Left cardiac atrium (tissue), 1 donor: ENCODE measurements around a stretch of chr7.

DNA sequence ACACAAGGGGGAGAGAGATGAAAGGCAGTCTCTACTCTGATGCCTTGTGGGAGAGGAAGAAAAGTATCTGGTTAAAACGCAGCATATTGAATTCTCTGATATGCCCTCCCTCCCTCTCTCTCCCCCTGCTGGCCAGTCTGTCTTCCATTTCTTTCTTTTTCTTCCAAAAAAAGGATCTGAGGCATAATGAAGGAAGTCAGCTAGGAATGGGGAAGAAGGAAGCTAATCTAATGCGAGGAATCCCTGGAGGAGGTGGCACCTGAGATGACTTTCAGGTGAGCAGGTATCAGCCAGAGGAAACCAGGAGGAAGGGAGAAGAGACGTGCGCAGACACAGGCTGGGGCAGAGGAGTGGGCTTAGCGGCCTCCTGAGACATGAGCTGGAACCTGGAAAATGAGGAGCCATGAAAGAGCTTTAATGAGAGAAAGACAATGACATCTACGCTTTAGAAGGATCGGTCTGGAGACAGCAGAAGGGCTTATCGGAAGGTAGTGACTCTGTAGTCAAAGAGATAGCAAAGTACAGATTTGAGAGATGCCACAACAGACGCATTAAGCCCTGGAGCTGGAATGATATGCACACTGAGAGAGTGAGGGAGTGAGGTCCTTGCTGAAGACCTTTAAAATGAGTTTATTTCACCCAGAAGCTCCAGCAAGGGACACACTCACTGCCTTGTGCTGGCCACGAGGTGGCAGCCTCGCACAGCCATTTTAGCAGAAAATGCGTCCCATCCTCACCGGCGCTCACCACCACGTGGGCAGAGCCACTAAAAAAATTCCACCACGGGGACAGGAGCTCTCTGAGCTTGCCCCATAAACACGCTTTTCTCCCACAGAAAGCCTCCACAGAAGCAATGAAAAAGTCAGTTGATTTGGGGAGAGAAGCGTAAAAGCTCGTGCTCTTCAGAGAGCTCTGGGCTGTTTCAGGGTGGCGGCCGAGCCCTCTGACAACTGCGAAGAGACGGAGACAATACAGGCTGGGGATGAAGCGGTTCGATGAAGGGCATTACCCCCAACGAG, 162.8 kb upstream of the KLF14 start:
- PRO-cap: no peak

DNA sequence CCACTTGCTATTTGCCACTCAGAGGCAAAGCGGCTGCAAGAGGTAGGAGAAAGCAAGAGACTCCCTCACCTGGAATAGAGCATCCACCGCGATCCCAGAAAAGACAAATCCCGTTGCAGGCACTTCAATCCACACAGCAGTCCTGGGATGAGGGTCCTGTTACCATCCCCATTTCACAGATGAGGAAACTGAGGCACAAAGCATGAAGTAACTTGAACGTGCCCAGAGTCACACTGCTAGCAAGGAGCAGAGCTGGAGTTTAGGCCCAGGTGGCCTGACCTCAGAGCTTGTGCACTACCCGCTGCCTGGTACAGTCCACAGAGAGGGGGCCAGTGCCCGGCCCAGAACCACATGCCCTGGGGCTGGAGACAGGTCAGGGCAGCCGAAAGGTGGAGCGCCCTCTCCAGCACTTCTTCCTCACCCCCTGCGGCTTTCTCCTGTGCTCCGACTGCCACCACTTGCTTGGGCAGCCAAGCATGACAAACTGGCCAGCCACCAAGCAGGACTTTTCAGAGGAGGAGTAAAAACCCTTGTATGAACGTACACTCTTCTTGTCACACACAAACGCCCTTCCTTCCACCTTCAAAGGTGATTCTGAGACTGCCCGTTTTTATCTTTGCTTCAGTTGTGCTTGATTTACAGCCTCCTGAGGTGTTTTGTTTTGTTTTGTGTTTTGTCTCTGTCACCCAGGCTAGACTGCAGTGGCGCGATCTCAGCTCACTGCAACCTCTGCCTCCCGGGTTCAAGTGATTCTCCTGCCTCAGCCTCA, 164.0 kb upstream of the KLF14 start:
- PRO-cap: no peak

GRCh38 chr7:130914344-130914974, 180.5 kb upstream of the KLF14 start:
- PRO-cap: no peak

DNA sequence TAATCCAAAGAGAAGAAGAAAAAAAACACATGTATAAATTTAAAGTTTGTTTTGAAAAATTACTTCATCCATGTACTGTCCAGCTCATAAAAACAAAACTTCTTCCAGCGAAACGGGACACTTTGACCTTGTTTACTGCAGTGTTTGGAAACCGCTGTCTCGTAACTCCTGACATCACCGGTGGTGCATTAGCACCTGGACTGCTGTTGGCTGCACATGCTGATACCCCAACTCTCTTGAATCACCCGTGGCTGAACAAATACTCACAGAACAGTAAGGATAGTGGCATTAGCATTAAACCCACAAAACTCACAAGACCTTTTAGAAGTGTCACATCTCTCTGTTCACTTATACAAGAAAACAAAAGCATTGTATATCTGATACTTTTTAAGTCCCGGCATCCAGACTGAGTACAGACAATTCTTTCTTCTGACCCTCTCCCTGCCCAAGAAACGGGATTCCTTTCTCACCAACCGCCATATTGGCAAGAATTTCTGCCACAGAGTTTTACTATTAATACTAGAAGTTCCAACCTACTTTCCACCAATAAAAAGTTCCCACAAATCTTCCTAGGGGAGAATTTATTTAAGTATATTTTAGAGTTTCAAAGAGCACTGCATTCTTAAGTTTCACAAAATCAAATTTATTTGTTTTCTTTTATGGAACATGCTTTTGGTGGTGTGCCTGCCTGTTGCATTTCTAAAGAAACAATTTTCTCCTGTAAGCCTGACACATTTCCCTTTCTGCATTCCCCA, 208.3 kb upstream of the KLF14 start:
- PRO-cap: no peak

DNA sequence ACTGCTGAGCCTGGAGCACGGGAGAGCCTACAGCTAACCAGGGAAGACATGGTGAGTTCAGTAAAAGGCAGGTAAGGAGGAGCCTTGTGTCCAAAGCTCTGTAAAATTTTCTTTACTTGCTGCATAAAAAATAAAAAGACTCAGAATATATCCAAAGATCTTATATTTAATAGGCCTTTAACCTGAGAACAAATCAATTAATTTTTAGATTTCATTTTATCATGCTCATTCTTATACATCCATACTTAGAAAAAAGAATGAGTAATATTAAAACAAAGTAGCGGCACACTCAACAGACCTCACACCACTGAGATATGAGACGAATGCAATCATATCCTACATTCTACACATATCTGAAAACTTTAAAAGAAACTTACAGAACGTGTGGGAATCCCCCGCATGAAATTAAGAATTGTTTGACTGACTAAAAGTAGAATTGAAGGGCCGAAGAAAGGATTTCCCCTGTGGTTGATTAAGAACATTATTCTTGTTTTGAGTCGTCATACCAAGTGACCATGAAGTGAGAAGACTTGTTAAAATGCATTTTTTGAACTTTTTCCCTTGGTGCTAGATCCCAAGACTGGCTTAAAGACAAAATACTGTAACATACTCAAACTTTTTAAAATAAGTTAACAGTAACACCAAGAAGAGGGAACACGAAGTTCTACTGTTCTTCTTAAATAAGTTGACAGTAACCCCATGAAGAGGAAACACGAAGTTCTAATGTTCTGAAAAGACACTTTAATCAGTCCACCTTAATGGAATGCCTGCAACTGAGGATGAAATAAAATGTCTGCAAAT, 296.2 kb upstream of the MKLN1 start:
- PRO-cap: no peak

- PRO-cap: no peak
Measured at GRCh38 chr7:131059457-131060532, 267.9 kb upstream of the MKLN1 start.

- PRO-cap: no peak
Measured at GRCh38 chr7:131094461-131095176, 233.1 kb upstream of the MKLN1 start.

DNA sequence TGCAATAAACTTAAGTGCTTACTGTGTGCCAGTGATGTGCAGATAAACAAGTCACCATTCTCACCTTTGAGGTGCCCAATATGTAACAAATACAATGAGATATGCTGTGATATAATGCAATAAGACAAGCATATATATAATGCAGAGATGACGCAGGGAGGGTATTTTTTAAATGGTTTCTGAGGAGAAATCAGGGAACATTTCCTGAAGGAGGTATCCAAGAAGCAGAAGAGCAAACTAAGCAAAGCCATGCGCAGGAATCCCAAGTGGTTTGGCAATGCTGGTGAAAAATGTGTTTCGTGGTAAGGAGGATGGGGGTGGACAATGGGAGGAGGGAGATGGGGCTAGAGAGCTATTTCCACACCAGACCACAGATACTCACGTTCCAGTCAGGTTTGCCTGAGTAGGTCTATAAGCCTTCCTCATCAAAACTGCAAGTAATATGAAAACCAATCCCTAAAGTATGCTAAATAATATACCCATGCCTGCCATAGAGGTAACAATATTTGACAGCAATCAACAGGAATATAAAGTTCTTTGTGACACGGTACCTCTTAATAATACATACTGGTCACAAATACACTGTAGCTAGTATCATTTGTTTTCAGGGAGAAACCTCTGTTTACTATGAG, 223.7 kb upstream of the MKLN1 start:
- PRO-cap: no peak

DNA sequence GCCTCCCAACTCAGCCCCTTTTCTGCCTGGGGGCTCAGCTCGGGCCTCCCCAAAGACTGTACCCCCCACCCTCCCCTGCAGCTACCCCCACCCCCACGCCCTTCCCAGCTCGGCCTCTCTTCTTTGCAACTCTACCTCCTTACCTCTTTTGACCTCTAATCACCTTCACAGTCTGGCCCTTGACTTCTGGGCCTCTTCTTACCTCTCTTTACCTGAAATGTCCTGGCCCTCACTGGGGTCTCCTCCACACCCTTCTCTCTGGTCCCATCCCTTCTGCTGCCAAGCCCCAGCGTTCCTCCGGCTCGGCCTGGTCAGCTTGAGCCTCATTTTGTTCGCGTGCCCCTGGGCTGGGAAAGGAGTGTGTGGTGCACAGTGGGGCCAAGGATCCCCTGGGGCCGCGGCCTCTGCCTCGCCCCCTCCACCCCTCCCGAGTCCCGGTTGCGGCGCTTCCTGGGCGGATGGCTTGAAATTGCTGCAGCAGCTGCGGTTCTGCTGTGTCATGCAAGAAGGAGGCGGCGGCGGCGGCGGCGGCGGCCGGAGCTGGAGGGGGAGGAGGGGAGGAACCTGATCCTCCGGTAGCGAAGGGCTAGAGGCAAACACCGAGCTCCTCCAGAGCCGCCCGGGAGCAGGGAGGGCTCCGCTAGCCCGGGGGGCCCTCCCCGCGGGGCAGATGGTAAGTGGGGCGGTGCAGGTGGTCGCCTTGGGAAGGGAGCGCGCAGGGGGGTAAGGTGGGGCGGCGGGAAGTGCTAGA, 218.0 kb upstream of the MKLN1 start:
- PRO-cap: bidirectional peak, plus-strand start at position 595 of the sequence, minus-strand start at position 391 of the sequence

DNA sequence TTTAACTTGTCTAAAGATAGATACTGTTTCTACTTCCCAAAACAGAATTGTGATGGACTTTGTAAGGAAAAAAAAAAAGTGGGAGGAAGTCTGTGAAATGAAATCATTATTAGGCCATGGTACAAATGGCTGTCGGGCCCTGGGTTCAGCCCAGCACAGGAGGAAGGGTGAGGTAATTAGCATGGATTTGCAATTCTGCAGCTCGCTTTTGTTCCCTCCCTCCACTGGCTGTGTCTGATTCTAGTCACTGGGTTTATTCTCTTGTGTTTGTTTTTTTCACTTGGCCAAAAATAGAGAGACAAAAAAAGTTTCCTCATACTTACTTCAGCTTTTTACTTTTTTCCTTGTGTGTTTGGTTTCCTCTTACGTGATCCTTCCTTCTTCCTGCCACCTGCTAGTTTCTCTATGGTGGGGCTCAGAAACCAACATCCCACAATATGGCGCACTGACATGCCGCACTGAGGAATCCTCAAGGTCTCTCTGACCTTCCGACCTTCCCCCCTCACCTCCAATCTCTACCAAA, 108.1 kb upstream of the MKLN1 start:
- PRO-cap: no peak

DNA sequence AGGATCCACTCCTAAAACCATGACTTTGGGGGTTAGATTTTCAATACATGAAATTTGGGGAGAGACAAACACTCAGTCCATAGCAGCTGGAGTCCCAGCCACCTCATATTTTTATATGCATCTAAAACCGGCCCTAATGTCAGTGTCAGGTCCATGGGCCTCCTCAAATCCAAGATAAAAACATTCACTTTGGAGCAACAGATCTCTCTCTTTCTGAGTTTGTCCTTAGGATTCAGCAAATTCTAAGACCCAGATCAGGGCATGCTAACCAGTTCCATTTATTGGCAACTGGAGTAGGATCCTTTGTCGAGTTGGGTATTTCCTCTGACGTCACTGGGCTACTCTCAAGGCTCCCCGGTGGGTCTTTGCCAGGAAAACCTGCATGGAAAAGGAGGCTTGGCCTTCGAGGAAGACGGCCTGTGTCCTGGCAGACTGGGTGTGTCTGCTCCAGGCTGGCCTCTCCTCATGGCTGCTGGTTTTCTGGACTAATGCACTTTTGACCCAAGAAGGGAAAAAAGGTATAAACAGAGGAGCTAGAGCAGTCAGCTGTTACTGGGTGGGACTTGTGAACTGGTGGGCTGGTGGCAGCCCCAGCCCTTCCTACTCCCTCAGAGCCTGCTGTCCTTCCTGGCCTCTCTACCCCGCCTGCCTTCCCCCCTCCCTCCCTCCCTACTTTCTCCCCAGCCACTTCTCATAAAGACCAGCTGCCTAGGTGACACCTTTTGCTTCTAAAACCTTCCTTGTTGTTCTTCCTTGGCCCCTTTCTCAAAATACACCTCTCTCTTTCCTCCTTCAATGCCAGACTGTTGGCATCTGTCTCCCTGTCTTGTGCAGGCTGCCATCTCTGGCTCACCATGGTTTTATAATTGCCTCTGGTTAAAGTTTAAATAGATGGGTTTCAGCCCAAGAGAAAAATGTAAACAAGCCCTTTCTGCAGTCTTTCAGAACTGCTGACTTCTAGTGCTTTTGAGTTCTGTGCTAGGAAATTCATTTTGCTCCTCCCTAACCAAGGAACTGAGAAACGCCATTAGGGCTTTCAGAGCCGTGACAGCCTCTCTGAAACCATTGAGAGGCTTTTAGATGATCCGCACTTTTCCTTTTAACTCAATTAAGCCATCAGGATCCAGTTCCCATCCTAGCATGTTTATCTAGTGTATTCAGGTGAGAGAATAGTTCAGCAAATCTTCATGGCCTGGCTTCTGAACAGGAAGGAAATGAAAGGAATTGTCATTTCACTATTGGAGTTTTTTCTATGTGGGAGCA, 101.9 kb upstream of the MKLN1 start:
- PRO-cap: no peak

DNA sequence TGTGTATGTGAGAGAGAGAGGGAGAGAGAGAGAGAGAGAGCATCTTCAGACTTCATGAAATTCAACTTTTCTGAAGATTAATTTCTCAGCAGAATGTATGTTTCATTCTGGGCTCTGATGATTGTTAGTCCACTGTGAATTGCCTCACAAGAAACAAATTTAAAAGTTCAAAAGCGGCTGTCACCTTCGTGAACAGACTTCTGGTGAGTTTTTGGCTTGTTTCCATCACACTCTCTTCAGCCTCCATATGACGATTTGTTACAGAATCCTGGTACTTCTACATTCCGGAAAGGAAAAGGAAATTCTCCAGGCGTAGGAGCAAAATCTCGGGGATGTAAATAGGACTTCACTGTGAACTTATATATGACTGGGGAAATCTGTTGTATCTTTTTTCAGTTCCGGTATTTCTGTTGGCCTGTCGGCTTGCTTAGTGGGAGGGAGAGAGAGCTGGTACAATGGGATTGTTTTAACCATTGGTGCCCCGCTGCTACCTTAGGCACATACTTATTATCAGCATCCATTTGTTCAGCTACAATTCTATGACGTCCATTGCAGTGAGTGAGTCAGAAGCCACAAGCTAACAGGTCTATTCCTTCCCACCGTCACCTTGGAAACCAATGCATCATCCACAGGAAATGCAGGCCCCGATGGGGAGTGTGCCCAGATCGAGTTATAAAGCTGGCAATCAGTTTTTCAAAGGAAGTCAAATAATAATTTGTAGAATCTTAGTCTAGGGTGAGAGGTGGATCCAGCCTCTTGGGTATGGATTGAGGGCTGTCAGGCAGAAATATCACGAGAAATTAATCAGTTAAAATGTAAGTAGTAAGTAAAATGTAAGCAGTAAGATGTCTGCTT, 92.1 kb upstream of the MKLN1 start:
- PRO-cap: no peak

DNA sequence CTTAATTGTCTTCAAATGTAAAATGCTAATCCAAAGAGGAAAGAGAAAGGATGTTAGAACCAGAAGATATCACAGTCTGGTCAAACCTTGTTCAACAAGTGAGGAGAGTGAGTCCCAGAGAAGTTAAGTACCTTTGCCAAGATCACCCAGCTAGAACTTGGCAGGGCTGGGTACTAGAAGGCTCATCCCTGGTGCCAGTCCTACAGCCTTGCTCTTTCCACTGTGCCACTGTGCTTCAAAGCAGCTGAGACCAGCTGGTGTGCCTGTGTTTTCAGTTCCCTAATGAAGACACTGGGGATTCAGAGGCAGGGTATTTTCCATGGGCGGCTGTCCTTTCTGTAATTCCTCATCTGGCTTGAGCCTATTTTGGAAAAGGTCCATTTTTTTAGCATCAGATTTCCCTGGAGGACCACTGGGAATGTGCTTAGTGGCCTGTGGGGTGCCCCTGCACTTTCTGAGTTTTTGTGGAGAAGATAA, 54.7 kb upstream of the MKLN1 start:
- PRO-cap: no peak

- PRO-cap: no peak
Measured at GRCh38 chr7:131326596-131326997, 1.1 kb upstream of the MKLN1 start.

DNA sequence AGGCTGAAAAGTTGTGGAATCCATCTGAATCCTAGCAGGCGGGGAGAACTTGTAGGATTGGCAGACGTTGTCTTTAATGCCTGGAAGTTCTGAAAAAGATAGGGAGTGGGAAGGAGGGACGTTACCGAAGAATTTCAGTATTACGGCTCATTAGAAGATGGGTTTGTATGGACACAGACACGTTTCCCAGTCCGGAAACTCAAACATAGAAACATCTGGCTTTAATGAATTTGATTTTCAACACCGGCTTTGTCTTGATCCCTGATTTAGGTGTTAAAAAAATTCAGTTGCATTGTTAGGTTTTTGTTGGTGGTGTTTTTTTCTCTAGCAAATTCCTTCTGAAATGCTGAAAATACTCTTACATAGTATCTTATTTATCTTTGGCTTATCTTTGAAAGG, 841 bp downstream of the MKLN1 start:
- PRO-cap: no peak

DNA sequence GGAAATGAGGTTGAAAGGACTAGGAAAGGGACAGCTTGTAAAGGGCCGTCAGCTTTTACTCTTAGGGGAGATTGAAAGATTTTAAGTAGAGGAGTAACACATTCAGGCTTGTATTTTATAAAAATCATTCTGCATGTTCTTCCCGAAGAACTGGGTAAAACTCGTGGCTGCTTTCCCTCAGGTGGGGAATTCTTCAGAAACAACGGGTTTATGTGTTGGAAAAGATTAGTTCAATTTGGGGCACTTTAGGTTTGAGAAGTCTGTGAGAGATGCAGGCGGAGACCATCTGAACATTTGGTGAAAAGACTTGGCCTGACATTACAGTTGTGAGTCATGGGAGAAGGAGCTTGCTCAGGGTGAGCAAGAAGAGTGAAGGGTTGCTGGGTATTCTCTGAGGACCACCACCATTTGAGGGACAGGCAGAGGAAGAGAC, 88.8 kb downstream of the PODXL start:
- PRO-cap: no peak

- PRO-cap: no peak
Measured at GRCh38 chr7:131500392-131501585, 55.6 kb downstream of the PODXL start.

GRCh38 chr7:131945400-131945940, 389.0 kb upstream of the PODXL start:
- PRO-cap: no peak

DNA sequence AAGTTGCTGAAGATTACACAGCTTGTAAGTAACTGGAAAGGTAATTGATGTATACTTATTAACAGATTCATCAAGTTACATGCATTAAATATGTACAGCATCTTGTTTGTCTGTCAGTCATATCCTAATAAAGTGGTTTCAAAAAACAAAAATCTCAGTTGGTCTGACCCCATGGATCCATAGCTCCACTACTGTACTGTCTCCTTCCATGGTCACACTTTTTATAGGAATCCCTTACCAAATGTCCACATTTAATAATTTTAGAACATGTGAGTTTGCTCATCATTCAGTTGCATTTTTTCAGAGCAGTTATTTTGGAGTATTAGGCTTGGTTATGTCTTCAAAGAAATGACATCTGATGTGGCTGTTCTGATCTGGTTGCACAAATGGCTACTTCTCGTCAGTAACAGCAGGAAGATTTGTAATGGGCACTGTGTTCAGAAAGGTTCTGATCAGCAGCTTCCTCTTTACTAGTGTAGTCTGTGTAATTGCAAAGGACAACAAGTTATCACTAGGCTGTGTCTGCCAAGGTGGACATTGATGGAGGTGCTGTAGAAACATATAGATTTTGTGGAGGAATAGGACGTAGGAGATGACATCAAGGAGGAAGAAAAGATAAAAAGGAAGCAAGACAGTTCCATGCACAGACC, 418.3 kb upstream of the LRGUK start:
- PRO-cap: no peak

- PRO-cap: no peak
Measured at GRCh38 chr7:134026220-134026978, 100.7 kb upstream of the LRGUK start.